Right lobe of liver (tissue), 4 donors: ENCODE results near the genes KRTAP10-6 and TSPEAR.

DNA sequence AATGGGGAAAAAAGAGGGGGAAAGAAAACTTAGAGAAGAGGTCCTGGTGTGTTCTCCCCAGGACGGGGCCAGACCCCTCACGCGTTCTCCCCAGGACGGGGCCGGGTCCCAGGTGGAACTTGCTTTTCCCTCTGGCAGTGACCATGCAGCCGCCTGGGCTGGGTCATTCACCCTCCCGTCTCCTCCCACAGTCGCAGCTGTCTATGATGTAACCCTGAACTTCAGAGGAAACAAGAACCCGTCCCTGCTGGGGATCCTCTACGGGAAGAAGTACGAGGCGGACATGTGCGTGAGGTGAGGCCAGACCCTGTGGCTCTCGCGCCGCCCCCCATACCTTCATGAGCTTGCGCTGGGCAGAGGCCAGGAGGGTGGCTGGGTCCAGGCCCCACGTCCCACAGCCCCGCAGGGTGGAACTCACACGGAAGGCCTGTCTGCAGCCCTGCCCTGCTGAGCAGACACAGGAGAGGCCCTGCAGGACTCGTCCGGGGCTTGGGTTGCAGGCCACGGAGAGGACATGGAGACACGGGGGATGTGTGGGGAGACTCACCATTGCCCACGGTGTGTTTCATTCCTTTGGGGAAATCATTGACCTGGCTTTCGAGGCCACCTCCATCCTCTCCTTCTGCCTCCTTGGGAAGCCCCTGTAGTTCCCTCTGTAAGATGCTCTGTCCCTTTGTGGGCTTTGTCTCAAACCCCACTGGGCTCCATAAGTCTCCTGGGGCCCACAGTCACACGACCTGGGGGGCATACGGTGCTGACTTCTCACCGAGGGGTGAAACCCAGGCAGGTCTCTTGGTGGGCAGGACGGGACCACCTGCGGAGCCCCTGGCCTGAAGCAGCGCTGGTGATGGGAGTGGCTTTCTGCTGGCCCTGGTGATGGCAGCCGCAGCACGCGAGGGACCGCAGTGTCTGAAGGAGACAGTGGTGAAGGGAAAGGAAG lies 40.6 kb upstream of the TRAPPC10 start:
- PRO-cap, 4 experiments: peak in 2 of 4 experiments; most common plus-strand start position 344 of the sequence (in 2)
- RAMPAGE, long total RNA, 2 experiments: no peak in any of the 2 experiments

DNA sequence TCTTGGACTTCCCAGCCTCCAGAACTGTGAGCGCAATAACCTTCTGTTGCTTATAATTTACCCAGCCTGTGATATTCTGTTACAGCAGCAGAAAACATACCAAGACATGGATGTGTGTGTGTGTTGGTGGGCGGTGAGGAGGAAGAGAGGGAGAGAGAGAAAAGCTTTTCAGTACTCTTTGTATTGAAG lies 23.1 kb downstream of the TRAPPC10 start:
- PRO-cap, 4 experiments: no peak in any of the 4 experiments
- RAMPAGE, long total RNA, 2 experiments: no peak in any of the 2 experiments

DNA sequence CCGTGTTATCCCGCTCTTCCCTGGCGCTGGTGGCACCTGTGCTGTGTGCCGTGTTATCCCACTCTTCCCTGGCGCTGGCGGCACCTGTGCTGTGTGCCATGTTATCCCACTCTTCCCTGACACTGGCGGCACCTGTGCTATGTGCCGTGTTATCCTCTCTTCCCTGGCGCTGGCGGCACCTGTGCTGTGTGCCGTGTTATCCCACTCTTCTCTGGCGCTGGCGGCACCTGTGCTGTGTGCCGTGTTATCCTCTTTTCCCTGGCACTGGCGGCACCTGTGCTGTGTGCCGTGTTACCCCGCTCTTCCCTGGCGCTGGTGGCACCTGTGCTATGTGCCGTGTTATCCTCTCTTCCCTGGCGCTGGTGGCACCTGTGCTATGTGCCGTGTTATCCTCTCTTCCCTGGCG lies 18.5 kb upstream of the PWP2 start:
- PRO-cap, 4 experiments: no peak in any of the 4 experiments
- RAMPAGE, long total RNA, 2 experiments: no peak in any of the 2 experiments

GRCh38 chr21:44293821-44294020 lies 6.1 kb upstream of the PFKL start:
- PRO-cap, 4 experiments: peak in 2 of 4 experiments; most common plus-strand start chr21:44293921 (in 2)
- RAMPAGE, long total RNA, 2 experiments: no peak in any of the 2 experiments

DNA sequence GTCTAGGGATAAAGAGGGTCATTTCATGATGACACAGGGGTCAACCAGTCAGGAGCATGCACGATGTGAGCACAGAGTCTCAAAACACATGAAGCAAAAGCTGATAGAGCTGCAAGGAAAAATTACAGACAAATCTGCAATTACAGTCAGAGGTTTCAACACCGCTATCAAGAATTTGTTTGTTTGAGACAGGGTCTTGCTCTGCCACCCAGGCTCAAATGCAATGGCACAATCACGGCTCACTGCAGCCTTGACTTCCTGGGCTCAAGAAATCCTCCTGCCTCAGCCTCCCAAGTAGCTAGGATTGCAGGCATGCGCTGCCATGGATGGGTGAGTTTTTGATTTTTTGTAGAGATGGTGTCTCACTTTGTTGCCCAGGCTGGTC lies 3.4 kb upstream of the LRRC3 start:
- PRO-cap, 4 experiments: no peak in any of the 4 experiments
- RAMPAGE, long total RNA, 2 experiments: no peak in any of the 2 experiments

DNA sequence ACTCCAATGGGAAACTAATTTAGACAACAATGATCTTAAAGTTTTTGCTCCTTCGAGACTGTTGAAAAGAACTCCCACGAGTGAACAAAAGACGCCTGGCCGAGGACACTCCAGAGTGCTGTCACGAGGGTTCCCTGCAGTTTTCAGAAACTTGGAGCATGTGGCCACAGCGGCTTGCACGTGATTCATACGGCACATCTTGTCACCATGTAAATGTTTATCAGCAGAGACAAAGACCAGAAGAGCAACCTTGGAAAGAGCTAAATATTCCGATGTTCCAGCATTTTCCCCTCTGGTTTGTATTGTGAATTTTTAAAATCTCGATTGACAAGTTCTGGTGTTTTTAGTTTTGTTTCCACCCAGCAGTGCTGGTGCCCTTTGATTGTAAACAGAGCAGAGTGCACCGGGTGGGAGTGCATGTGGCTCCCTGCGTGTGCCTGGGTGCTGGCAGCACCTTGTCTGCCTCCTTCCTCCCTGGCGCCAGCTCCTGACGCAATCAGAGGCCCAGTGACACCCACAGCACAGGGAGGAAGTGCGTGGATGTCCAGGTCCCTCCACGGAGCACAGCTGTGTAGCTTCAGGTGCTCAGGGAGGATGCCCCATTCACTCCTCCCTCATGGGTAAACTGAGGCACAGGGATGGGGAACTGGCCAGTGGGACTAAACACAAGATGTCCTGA lies 23.0 kb downstream of the LRRC3 start:
- PRO-cap, 4 experiments: peak in 4 of 4 experiments; most common plus-strand start position 570 of the sequence (in 3); most common minus-strand start position 439 of the sequence (in 2)
- RAMPAGE, long total RNA, 2 experiments: no peak in any of the 2 experiments

DNA sequence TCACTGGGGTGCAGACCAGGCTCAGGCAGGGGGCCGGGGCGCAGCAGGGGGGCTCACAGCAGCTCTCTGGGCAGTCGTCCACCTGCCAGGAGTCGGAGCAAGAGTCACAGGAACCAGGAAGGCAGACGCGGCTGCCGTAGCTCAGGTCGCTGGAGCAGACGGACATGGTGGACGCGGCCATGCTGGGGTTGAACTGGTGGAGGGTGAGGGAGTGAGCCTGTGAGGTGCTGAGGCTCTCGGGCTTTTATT lies at the start of gene KRTAP10-6:
KRTAP10-6 (minus strand) TSS at position 202 of the 249 bp plus-strand sequence.
- PRO-cap, 4 experiments: no peak in any of the 4 experiments
- RAMPAGE, long total RNA, 2 experiments: no peak in any of the 2 experiments

GRCh38 chr21:44592553-44592975 lies 259 bp upstream of the KRTAP10-6 start:
- PRO-cap, 4 experiments: peak in 2 of 4 experiments; most common plus-strand start chr21:44592740 (in 1)
- RAMPAGE, long total RNA, 2 experiments: no peak in any of the 2 experiments

DNA sequence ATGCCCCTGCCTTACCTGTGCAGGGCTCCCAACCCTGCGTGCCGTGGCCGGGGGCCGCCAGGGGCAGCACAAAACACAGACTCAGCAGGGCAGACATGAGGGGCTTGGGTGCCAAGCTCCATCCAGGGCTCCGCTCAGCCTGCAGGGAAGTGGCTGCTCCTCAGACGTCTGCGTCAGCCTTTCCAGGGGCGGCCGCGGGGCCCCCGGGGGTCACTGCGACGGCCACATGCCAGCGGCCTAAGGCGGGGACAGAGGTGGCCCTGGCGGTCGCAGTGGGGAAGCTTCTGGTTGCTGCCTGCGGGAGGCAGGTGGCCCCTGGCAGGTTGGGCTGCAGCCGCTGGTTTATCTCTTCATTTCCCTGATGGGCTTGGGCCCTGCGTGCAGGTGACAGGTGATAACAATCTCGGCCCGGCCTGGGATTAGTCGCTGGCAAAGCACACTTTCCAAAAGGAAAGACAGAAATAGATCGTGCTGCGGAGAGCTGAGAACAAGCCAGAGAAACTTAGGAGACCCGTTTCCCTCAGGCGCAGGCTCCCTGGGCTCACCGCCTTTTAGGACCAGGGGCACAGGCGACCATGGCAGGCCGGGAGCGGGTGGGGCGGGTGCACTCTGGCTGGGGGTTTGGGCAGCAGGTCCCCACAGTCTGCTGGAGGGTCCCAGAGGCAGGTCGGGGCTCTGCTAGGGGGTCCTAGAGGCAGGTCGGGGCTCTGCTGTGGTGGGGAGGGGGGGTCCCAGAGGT lies at the start of gene TSPEAR:
TSPEAR (minus strand) TSS at position 155 of the 739 bp plus-strand sequence.
- PRO-cap, 4 experiments: no peak in any of the 4 experiments
- RAMPAGE, long total RNA, 2 experiments: no peak in any of the 2 experiments

GRCh38 chr21:44869744-44870625 lies 3.5 kb downstream of the PTTG1IP start:
- PRO-cap, 4 experiments: peak in 2 of 4 experiments; most common plus-strand start chr21:44870047 (in 1); most common minus-strand start chr21:44869998 (in 2)
- RAMPAGE, long total RNA, 2 experiments: no peak in any of the 2 experiments

DNA sequence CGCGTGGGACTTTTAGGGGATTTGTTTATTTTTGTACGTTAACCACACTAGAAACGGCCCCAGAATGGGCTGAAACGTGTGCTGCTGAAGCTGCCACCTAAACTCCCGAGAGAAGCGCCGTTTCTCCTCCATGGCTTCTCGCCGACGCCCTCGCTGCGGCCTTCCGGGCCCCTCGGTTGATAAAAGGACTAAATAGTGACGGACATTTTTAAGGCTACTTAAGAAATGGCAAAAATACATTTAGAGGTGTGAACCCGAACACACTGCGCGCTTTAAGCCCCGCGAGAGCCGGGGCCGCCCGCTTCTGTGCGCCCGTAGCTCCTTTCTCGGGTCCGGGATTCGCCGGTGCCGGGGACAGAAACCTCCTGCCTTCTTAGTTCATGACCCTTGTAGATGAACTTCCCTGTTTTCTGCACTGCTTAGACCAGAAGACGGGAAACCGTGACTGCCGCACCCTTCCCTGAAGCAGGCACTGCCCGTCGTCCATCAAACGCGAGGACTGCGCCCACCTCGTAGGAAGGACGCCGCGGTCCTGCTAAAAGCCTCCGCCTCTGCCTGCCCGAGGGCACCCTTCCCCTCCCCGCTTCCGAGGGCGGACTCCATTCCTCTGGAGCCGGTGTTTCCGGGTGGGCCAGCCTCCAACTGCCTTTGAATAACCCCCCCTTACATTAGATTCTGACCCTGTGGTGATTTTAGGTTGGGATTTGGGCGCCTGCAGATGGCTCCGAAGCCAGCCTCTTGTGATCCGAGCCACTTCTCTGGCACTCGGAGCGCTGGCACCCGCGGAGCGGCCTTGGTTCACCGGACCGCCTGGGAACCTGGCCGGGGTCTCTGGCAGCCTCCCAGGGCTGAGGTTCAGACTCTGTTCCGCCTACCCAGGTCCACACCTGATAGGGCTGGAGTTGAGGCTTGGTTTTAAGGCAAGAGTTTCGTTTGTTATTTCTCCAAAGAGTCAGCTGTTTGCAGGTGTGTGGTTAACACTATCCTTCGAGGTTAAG lies 1.1 kb upstream of the PTTG1IP start:
- PRO-cap, 4 experiments: peak in 4 of 4 experiments; most common plus-strand start position 489 of the sequence (in 4); most common minus-strand start position 328 of the sequence (in 4)
- RAMPAGE, long total RNA, 2 experiments: no peak in any of the 2 experiments

DNA sequence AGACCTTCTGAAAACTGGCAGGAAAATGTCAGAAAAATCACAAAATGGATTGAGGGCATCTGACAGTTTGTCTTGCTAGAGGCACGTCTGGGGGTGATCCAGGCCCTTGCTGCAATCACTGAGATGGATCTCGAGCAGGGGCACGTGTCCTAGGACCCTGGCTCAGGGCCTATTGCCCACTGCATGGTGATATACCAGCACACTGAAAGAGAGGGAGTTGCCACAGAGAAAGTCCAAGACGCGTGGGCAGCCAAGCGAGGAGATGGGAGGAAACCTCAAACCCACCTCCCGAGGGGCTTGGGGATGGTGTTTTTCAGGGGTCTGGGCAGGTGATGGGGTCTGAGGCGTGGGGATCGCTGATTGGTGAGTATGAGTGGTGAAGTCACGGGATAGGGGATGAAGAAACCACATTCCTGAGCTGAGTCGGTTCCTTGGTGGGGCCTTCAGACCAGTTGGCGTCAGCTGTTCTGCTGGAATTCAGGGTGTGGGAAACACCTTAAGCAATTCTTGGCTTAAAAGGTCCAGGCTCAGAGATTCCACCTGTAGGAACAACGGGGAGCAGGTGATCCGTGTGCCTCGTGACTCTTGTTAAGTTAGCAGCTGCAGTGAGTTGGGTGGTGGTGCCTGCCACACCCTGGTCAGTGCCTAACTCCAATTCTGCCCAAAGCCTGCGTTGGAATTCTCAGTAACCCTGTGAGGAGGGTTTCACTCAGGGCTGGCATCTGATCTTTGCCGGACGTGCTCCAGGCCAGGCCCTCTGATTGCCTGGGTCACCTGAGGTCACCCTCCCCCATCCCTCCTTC lies 8.8 kb upstream of the PTTG1IP start:
- PRO-cap, 4 experiments: no peak in any of the 4 experiments
- RAMPAGE, long total RNA, 2 experiments: no peak in any of the 2 experiments

GRCh38 chr21:44888809-44889604 lies 15.5 kb upstream of the PTTG1IP start:
- PRO-cap, 4 experiments: no peak in any of the 4 experiments
- RAMPAGE, long total RNA, 2 experiments: no peak in any of the 2 experiments

DNA sequence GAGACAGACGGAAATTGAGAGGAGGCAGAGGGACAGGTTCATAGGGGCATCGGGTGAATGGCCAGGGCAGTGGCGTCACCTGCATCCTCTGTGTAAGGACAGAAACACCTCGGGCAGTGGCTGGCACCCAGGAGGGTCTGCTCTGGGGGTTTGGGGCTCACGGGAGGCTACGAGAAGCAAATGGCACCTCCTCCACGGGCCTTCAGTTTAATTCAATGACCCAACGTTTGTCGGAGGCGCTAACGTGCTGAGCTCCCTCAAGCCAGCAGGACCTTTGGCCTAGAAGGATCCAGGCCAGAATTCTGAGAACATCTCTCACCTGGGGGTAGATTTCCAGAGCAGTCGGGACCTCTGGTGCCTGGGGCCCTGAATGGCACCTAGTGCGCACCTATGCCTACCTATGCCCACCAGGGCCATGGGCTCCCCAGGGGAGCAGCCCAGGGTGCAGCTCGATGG lies 20.6 kb upstream of the PTTG1IP start:
- PRO-cap, 4 experiments: no peak in any of the 4 experiments
- RAMPAGE, long total RNA, 2 experiments: no peak in any of the 2 experiments

- PRO-cap, 4 experiments: no peak in any of the 4 experiments
- RAMPAGE, long total RNA, 2 experiments: no peak in any of the 2 experiments
These were observed 19.4 kb downstream of the ITGB2 start for GRCh38 chr21:44901386-44901698.

GRCh38 chr21:44907587-44907918 lies 13.1 kb downstream of the ITGB2 start:
- PRO-cap, 4 experiments: no peak in any of the 4 experiments
- RAMPAGE, long total RNA, 2 experiments: no peak in any of the 2 experiments

- PRO-cap, 4 experiments: no peak in any of the 4 experiments
- RAMPAGE, long total RNA, 2 experiments: no peak in any of the 2 experiments
These were observed 7.1 kb upstream of the SLX9 start for GRCh38 chr21:44932691-44933114.

DNA sequence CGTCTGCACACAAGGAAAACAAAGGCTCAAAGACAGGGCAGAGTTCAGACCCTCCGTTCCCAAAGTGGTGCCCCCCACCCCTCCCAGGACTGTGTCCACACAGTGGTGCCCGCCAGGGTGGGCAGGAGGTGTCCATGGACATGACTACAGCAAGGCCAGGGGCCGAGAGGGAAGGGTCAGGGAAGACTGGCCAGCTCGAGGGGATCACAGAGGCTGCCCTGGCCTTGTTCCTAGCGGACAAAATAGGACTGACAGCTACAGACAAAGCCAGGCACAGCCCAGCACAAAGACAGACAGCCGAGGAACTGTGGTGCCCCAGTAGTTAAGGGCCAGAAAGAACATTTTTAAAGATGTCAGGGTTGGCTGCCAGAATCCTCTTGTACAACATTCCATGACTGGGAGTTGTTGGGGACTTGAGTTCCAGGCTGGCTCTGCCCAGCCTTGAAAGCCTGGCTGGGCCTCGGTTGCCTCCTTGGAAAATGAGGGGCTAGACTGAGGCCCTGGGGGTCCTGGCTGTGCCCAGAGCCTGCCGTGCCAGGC lies 63.6 kb downstream of the SLX9 start:
- PRO-cap, 4 experiments: no peak in any of the 4 experiments
- RAMPAGE, long total RNA, 2 experiments: no peak in any of the 2 experiments

DNA sequence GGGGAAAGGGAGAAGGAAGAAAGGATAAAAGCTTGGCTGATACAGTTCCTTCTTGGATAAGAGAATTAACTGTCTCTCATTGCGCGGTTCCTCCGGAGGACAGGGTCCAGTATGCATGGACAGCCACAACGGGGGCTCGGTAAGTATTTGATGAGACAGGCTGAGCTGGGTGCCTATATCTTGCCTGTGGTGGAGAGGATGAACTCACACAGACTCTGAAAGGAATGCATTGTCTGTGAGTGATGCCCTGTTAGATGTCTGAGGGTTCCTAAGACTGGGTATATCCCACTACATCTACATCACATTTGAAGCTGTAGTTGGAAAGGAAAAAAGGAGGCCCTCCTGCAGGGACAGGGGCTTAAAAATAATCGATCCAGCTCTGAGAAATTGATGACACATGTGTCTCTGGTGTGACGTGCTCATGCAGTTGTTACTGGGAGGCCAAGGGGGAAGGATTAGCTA lies 1.8 kb downstream of the ADARB1 start:
- PRO-cap, 4 experiments: no peak in any of the 4 experiments
- RAMPAGE, long total RNA, 2 experiments: no peak in any of the 2 experiments

DNA sequence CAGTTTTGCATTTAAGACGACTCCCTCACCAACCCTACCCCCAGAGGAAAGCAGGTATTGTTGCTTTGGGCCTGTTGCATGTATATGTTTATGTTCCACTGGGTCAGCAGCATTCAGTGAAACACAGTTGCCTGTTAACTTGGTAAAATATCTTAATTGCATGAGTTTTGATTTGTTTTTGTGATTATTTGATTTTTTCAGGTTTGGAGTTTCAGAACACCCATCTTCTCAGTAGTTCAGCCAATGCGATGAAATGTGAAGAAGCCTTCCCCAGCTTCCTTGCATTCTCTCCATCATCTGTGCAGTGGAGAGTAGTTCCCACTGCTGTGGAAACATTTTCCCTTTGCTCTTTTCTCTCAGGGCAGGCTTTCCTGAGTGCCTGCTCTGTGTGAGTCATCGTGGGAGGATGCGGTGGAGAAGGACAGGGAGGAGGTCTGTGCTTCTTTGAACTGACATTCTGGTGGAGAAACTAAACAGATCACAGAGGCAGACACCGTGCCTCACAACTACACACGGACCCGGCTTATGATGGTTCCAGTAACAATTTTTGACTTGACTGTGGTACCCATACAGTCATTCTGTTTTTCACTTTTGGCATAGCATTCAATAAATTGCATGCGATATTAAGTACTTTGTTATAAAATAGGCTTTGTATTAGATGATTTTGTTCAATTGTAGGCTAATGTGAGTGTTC lies 6.6 kb downstream of the ADARB1 start:
- PRO-cap, 4 experiments: no peak in any of the 4 experiments
- RAMPAGE, long total RNA, 2 experiments: no peak in any of the 2 experiments